ENCODE results near the genes SMARCB1, SUSD2, GUCD1 and LHFPL7.

- PRO-cap: bidirectional peak, plus-strand start at chr22:23787001, minus-strand start at chr22:23786880; bidirectional peak, plus-strand start at chr22:23787485, minus-strand start at chr22:23787282
Measured at GRCh38 chr22:23786605-23787603, at the start of gene SMARCB1. Gene SMARCB1 (plus strand): TSS chr22:23786966.

GRCh38 chr22:23895343-23895977 lies 1.3 kb downstream of the MIF start:
- PRO-cap: bidirectional peak, plus-strand start at chr22:23895634, minus-strand start at chr22:23895480

- PRO-cap: unidirectional peak, minus-strand start at chr22:23913726; bidirectional peak, plus-strand start at chr22:23914219, minus-strand start at chr22:23913935
Measured at GRCh38 chr22:23913295-23914446, 19.5 kb downstream of the MIF start.

GRCh38 chr22:24001277-24001772 lies 3.9 kb downstream of the GSTT4 start:
- PRO-cap: no peak

DNA sequence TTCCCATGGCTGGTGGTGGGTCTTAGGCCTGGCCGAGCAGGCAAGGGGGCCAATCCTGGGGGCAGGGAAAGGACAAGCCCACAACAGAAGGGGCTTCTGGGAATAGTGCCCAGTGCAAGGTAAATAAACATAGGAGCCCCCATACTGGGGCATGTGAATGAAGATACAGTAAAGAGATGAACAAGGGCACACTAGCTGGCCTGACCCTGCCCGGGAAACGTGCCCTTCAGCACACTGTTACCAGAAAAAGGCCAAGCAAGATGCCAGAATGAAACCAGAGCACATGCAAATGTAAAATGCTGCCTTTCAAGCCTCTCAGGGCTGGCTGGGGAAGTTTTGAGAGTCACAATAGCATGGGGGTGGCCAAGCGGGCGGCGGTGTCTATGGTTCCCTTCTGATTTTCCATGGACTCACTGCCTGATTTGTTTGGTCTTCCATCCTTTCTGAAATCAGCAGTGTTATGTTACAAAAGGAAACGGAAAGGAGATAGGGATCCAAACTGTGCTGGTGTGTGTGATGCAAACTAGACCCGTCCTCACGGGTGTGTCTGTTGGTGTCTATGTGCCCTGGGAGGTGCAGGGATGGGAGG lies 18.9 kb upstream of the SUSD2 start:
- PRO-cap: no peak

DNA sequence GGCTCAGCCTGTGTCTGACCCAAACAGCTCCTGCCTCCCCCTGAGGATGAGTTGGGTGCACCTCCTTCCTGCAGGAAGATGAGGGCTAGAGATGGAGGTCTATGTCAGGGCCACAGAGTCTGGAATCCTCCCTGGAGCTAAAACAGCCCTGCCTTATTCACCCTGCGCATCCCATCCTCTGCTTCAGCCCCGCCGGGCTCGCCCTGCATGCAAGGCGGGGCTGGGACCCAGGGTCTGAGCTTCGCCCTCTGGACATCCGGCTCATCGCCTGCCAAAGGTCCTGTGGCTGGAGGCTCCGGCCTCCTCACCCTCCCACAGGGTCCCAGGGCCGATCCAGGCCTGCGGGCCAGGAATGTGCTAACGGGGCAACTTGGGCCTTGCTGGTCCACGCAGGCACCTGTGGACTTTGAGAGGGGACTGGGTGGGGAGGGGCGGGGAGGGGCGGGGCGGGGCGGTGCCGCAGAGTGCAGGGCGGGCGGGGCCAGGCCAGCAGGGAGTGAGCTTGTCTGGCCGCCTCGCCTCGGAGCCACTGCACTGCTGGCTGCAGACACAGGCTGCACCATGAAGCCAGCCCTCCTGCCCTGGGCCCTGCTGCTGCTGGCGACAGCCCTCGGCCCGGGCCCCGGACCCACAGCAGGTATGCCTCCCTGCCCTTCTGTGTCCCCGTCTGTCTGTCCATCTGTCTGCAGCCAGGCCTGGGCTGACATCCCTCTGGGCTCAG lies at the start of gene SUSD2:
TSS of gene SUSD2 (plus strand) at position 529 of the 721 bp plus-strand sequence.
- PRO-cap: no peak

DNA sequence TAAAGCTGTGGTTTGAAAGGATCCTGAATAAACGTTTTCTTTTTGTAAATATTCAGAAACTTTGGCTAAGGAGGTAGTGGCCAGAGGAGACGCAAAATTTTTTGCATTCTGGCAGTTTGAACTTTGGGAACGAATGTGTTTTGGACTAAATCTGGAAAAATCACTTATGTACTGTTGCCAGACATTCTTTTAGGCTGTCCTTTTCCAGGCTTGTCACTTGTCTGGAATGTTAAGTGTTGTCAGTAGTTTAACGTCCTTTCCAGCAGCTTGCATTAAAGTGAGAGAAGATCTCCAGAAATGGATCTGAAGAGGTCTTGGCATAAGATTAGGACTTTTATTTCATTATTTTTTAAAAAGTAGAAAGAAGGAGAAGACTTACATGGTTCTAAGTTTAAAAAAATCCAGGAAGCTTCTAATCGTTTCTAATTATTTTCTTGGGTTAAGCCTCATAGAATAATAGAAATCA lies 18.5 kb downstream of the SPECC1L start:
- PRO-cap: no peak

GRCh38 chr22:24390567-24390801 lies 36.9 kb upstream of the ADORA2A start:
- PRO-cap: no peak

- PRO-cap: no peak
Measured at GRCh38 chr22:24467050-24467346, 28.1 kb upstream of the UPB1 start.

GRCh38 chr22:24511211-24511613 lies 16.1 kb downstream of the UPB1 start:
- PRO-cap: no peak

DNA sequence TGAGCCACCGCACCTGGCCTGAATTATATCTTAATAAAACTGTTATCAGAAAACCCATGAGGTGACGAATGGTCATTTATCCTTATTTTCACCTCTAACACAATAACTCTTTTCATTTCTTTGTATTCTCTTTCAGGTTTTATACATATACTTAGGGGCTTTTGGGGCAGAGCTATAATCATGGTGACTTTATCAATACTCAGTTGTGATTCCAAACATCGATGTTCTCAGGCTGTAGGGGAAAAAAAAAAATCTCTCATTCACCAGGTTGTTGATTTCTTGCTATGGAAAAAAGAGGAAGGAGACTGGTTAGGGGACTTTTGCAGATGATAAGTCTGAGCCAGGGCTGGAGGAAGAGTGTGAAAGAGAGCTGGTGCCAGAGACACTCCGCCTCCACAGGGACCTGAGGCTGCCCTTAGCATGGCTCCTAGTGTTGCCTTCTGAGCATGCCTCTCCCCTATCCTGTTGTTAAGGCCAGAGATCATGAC lies 16.8 kb downstream of the UPB1 start:
- PRO-cap: no peak

- PRO-cap: no peak
Measured at GRCh38 chr22:24525079-24525931, 29.6 kb downstream of the GUCD1 start.

DNA sequence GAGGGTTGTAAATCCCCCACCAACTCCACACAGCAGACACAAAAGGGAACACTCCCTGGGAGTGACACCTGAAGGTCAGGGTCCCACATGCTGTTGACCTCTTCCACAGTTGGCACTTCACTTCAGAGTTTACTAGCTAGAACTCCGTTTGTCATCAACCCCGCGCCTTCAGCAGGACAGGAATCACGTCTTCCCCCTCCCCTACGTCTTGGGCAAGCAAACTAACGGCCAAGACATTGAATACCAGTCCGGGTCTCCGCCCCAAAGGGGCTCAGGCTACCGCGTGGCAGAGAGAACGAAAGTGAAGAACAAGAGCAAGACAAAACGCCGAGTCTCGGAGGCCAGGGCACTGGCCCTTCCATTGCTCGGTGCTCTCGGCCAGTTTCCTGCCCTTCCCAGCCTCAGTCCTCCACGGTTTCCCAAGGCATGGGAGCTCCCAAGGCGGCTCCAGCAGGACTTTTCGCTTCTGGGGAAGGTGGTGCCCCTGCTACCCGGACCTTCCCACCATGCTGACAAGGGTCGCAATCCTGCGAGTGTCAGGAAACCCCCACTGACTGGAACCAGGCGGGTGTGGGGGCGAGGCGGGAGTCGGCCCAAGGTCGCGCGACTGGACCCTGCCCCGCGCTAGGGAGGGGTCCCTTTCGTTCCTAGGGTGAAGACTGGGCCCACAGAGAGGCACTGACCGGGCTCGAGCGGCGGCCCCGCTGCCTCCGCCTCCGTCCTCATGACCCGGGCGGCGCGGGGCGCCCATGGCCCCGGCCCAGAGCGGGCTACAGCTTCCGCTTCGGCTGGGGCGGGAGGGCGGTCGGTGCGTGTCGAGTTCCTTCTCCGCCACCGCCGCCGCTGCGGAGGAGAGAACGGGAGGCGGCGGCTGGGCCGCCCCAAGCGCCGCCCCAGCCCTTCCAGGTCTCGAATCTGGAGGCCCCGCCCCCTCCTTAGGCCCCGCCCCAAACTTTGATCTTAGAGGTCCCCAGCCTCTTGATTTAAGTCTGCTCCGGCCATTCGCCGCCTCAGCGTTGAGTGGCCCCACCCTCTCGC lies at the start of gene GUCD1:
TSS of gene GUCD1 (minus strand) at position 873 of the 1,038 bp plus-strand sequence.
- PRO-cap: bidirectional peak, plus-strand start at position 264 of the sequence, minus-strand start at position 143 of the sequence; bidirectional peak, plus-strand start at position 322 of the sequence, minus-strand start at position 313 of the sequence; bidirectional peak, plus-strand start at position 644 of the sequence, minus-strand start at position 514 of the sequence; unidirectional peak, minus-strand start at position 812 of the sequence; bidirectional peak, plus-strand start outside the sequence, minus-strand start at position 852 of the sequence

DNA sequence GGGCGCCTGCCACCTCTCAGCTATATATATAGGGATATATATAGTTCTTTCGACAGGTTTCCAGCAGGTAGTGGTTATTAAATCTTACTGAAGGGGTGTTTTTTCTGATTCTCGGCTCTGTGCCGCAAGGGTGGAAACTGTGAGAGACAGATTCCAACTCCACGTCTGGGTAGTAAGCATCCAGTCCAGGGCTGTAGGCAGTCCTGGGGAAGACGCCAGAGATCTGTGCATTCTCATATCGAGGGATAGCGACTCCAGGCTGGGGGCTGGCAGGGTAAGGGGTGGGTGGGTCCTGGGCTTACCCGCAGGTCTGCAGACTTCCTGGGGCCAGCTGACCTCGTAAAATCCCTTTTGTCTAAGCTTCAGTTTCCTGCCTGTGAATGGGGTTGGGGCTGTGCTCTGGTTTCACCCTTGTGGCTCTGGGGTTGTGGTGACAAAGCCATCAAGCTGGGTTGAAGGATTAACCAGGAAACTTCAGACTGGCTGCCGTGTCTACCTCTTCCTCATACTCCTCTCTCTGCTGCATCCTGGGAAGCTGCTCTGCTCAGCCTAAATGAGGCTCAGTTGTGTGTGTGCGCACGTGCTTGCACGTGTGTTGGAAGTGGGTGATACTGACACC lies 1.0 kb downstream of the GGT1 start:
- PRO-cap: no peak

GRCh38 chr22:24685623-24686443 lies 82.8 kb downstream of the GGT1 start:
- PRO-cap: no peak

DNA sequence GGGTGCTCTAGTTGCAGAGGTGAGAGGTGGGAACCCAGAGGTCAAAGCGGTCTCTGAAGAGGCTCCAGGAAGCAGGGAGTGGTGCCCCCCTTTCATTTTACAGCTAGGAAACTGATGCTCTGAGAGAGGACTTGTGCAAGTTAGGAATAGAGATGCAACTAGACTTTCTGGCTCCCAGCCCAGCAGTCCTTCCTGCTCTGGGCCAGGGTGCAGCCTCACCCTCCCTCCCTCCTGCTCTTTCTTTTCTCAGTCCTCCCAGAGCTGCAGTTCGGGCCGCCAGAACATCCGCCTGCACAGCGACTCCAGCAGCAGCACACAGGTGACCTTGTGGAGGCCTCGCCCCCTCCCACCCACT lies 51.5 kb downstream of the LHFPL7 start:
- PRO-cap: no peak

GRCh38 chr22:24946475-24946989 lies at the start of gene LHFPL7:
Gene LHFPL7 (minus strand): TSS chr22:24946694.
- PRO-cap: no peak

DNA sequence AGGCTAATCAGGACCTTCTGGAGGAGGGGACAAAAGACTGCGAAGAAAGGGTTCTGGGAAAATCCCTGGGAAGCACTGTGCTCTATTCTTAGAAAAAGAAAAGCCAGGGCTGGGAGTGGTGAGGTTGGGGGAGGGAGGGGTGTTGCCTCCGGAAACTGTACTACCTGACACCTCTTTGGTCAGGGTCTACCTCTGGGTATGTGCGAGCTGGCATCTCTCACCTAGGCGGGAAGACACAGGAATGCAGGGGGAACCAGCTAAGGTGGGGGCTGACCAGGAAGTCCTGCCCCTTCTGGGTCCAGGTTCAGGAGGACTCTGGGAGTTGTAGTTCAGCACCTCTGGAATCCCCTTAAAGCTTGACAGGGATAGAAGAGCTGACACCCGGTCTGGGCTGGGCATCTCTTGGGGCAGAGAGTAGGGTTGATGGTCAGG lies 2.3 kb upstream of the KIAA1671 start:
- PRO-cap: no peak

DNA sequence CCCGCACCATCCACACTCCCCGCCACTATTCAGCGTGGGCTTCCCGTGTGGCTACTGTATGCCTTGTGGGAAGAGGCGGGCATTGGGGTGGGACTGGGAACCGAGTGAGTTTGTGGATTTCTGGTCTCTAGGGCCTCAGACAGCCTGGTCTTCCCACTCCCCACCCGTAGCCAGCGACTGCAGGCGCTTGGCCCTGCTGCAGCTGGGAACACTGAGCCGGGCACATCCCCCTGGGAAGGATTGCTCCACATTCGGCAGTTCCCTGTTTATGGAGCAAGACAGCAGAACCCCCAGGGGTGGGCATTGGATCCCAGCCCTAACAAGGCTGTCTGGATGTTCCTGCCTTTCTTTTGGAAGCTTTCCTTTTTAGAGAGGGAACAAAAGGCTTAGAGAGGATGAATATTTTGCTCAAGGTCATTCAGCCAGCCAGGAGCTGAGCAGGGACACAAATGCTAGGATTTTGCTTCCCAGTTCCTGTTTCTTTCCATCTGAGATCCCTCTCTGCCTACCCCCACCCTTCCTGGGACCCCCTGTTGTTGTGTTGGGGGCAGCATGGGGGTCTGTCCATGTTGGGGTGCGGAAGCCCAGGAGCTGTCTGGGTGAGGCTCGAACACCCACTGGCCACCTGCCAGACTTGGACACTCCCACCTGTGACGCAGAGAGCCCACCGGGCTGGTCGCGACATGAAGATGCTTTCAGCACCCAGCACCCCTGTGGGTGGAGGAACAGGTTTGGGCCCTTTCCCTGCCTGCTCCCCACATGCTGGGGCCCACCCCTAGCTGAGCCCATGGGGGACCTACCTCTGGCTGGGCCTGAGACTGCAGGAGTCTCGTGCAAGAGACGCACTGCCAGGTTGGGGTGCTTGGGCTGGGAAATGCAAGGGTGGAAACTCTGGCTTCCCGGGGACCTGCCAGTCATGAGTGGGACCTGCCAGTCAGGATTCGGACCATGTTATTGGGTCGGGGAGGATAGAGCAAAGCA lies 23.7 kb downstream of the KIAA1671 start:
- PRO-cap: no peak

DNA sequence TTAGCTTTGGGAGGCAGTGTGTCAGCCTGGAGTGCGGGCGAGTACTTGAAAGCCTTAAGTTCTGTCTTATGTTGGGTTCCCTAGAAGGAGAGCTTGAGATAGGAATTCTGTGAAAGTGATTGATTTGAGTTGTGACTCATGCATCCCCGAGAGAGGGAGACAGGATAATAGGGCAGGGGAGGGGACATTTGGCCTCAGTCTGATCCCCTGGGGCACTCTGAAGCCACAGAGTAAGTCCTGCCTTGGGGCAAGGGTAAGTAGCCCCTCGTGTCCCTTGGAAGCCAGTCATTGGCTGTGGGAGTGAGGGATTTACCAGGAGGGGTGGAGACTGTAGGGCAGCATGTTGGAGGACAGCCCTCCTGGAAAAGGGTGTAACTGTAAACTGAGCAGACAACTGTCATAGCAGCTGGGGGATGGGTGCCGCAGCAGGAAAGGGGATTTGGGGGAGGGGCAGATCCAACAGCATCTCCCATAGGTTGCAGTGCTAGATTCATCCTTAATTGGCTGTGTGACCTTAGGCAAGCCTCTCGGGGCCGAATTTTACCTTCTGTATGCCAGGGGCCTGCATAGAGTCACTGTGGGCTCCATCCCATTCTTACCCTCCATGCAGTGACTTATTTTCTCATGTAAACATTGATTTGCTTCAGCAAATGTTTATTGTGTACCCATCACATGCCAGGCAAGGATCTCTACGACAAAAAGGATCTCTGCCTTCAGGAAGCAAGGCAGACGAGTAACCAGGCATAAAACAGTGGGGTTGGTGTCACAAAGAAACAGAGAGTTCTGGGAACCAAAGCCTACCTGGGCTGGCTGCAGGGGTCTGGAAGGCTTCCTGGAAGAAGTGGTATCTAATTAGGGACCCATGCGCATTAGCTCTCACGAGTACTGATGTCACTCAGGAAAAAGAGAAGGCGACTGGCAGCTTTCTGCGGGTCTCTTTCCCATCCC lies 44.2 kb downstream of the KIAA1671 start:
- PRO-cap: no peak

Measured in progenitor cell of endocrine pancreas (in vitro differentiated cells).